SJCRH30 (cell line): ENCODE measurements around the genes GOLGA8K and FMN1.

GRCh38 chr15:31327743-31328818 is 1.4 kb downstream of the KLF13 start:
- RAMPAGE, long total RNA: no peak

DNA sequence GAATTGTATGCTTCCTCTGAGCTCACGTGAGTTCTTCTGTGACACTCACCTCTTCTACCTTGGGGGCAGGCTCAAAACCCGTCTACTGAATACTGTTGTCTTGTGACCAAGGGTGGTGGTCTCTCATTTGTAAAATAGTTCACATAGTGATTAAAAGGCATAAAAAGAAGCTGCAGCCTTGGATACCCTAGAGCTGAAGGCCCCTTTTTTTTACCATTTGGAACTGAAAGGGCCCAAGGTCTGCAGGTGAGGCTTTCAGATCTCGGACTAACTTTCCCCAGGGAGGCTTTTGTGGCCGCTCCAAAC is 2.1 kb downstream of the KLF13 start:
- RAMPAGE, long total RNA: no peak

GRCh38 chr15:31365458-31366247 is 39.0 kb downstream of the KLF13 start:
- RAMPAGE, long total RNA: no peak

DNA sequence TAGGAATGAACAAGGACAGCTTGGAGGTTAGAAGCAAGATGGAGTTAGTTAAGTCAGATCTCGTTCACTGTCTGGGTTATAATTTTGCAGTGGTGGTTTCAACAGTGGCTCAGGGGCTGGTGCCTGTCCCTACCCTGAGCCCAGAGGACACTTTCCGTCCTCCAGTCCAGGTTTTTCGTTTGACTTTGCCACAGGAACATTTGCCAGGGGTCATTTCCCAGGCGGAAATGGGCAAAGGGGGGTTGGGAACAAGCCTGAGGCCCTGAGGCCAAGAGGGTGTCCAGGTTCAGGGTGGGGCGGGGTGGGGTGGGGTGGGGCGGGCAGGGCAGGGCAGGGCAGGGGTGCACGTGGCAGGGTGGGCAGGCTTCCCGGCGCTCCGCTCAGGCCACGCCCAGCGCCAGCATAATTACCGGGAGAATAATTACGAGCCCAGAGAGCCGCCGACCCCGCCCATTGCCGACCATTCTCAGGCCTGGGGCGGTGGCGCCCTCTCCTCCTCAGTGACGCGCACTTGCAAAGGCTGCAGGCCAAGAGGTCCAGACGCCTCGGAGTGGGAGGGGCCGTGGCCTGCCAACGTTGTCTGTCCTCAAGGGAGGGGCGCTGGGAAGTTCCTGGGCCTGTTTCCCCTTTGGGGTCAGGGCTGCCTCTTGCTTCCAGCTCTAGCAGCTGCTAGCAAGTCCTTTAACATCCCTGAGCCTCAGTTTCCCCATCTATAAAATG is 70.5 kb downstream of the KLF13 start:
- RAMPAGE, long total RNA: no peak

- RAMPAGE, long total RNA: no peak
Measured at GRCh38 chr15:31471712-31472354, 145.2 kb downstream of the KLF13 start.

- RAMPAGE, long total RNA: no peak
Measured at GRCh38 chr15:31480690-31480995, 154.0 kb downstream of the KLF13 start.

DNA sequence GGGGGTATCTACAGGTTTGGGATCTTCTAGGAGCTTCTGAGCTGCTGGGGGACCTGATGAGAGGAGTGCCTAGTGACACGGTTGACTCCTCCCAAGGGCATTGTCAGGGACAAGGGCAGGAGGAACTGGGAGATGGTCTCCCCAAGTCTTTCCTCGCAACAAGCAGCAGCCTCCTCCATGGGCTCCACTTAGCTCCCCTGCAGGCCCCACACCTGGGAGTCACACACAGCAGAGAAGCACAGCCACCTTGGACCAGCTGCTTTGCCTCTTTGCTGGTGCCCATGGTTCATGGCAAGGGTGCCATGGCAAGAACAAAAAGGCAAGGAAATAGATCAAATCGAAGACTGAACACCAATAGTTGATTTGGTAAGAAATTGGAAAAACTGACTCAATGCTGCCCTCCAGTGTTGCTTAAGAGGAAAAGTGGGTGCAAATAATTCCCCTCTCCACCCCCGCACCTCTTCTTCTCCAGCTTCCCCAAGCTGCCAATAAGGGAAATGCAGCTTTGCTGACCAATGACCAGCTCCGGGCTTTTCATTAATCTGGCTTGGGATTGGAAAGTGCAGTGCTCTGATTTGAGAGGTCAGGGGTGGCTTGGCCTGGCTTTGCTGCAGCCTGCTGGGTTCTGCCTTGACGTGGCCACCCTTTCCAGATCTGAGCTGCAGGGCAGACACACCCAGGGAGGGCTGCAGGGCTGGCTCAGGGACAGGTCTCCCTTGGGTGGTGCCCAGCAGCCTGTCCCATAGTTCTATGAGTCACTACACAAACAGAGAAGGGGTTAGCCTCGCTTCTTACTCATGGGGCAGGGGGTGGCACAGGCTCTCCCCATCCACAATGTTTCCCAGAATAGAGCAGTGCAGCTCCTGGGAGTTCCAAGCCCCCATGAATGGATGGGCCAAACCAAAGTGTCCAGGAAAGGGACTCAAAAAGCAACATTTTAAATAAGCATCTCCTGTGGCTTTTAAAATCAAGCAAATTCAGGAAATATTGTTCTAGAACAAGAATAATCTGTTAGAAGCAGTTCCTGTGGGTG is 162.0 kb downstream of the KLF13 start:
- RAMPAGE, long total RNA: no peak

- RAMPAGE, long total RNA: no peak
Measured at GRCh38 chr15:31504335-31504746, 177.7 kb downstream of the KLF13 start.

GRCh38 chr15:32029390-32029688 is 976 bp upstream of the CHRNA7 start:
- RAMPAGE, long total RNA: no peak

DNA sequence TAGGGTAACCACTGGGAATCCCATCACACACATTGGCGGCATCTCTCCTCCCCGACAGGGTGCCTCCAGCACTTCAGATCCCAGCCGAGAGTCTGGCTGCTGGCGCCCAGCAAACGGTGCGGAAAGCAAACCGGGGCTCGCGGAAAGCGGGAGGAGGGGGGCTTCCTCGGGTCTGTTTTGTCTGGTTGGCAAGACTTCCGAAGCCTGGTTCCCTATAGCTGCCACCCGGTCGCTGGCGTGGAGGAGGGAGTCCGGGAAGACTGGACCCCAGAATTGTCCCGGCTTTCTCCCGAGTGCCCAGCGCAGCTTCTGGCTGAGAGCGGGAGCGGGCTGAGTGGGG is 486 bp upstream of the CHRNA7 start:
- RAMPAGE, long total RNA: no peak

DNA sequence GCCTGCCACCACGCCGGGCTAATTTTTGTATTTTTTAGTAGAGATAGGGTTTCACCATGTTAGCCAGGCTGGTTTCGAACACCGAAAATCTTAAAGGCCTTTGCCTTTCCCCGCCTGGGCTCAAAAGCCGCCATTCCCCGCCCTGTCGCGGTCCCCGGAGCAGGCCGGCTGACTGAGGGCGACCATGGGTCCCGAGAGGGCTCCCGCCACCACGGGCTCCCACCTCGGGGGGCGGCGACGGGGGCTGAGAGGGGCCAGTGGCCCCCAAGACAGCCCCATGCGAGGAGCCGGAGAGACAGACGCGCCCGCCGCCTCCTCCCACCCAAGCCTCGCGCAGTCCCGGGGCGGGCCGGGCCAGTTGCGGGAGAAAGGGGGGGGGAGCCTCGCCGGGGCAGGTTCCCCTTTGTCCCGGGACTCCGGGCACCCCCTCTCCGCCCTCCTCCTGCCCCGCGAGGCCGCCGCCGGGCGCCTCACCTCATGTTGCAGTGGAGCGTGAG is 60.9 kb downstream of the GOLGA8K start:
- RAMPAGE, long total RNA: no peak

DNA sequence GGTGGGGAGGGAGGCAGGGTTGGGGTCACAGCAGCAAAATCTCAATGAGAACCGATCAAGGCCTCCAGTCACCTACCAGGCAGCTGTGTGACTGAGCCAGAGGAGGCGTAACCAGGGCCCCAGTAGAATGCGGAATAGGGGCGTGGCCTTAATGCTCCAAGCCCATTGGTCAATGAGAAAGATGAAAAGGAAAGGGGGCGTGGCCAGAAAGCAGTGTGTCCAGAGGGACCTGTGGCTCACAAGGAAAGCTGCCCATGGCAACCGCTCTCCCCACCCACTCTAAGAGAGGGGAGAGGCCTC is at the start of gene GOLGA8K:
Gene GOLGA8K (minus strand): TSS at position 93 of the 300 bp plus-strand sequence.
- RAMPAGE, long total RNA: no peak

GRCh38 chr15:32671973-32672397 is 30.5 kb downstream of the SCG5 start:
- RAMPAGE, long total RNA: no peak

DNA sequence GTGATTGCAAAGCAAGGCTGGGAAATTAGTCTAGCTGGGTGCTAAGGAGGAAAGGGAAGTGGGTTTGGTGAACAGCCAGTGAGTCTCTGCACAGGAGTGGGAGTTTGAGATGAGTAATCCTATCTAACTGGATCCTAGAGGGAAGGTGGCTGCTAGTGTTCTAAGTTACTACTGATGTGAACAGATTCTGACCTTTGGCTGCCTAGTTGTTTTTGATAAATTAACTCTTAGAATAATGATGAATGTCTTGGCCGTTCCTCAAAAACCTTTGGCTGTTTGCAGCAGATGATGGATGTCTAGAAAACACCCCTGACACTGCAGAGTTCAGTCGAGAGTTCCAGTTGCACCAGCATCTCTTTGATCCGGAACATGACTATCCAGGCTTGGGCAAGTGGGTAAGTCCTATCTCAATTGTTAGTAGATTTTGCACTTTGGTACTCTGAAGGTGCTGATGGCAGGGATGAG is 33.5 kb upstream of the GREM1 start:
- RAMPAGE, long total RNA: no peak

DNA sequence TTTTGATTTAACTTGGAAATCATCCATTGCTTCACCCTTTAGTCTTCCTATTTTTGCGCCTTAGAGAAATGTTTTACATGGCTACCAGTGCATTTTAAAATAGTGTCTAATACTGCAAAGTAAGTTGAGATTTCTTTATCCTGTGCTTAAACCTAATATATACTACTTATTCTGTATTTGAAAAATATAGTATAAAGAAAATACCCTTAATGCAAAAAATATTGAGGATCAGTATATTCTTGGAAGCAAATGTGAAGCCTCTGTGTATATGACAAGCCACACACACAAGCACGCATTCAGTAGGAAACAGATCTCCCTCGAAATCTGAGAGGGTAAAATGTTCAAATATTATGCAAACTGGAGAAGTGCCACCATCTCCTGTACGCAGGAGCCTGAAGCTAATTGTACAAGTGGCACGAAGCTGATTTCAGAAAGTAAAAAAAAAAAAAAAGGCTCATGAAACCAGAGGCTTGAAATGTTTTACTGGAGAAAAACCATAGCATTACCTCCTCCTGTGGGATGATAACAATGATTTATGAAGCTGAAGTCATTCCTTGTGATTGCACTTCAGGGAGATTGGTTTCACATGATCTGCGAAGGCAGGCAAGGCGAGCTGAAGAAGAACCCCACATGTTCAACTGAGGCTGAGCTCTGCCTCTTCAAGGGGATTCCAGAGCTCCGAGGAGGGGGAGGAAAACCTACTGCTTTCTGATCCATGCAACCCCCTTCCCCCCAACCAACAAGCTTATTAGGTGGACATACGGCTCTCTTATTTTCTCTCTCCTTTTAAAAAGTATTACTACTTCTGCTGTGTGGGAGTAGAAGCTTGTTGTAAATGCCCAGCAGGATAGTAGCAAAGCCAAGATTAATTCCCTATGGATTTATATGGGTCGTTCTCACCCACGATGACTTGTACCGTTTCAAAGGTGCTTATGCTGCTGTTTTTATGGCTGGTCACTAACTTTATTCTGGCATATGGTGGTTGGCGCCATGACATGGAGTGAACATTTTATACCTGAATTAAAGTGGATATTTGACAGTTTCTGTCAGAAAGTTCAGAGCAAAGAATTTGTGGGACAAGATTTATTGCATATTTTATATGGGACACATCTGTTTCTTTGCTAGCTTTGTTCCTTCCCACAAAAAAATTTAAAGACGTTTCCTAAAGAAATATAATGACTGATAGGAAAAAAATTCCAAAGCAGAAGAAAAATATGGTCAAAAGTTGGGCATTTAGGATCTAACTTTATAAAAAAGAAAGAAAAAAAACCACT is 101.1 kb downstream of the GREM1 start:
- RAMPAGE, long total RNA: no peak

DNA sequence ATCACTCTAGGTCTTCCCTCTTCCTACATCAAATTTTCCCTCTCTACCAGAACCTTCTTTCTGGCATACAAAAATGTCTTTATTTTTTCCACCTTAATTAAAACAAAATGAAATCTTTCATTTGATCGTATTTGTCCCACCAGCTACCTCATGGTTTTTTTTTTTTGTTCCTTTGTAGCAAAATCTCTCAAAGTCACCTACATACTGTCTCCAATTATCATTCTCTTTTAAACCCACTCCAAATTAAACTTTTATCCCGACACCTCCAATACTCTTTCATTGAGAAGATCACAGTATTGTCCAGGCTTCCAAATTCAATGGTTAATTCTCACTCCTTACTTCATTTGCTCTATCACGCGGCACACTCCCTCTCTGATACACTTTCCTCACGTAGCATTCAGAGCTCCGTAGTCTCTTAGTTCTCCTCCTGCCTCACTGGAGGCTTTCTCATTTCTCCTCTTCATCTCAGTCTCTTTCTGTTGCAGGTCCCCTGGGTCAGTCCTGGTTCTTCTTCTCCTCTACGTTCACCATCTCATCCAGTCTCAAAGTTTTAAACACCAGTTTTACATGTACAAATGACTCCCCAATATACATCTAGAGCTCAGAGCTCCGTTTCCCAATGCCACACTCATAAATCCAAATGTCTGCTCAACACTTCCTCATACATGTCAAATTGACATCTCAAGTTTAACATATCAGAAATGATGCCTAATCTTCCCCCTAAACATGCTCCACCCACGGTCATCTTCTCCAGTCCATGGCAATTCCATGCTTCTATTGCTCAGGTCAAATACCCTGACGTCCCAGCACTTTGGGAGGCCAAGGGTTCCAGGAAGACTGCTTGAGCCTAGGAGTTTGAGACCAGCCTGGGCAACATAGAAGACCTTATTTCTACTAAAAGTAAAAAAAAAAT is 160.7 kb downstream of the FMN1 start:
- RAMPAGE, long total RNA: no peak

- RAMPAGE, long total RNA: no peak
Measured at GRCh38 chr15:33135399-33135952, 59.0 kb downstream of the FMN1 start.

- RAMPAGE, long total RNA: no peak
Measured at GRCh38 chr15:33194628-33195641, at the start of gene FMN1. TSS of gene FMN1 (minus strand) at chr15:33194714.

DNA sequence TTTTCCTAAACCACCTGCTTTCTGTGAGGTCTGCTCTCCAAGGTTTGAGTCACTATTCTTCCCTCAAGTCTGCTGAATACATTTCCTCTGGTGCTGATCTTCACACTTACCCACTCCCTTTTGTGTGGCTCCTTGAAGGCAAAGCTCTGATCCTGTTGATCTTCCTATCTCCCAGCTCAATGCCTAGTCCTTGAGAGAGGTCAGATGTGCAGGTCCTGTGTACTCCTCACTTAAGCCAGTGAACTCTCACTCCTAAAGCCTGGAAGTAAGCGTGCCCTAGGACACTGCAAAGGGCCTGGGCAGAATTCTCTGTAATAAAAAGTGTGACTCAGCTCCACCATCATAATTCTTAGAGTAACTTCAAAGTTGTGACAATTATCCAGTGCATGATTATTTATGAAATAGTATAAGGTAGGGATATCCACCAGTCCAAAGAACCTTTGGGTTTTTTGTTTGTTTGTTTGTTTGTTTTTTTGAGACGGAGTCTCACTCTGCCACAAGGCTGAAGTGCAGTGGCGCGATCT is 112.0 kb upstream of the CHRM5 start:
- RAMPAGE, long total RNA: no peak

- RAMPAGE, long total RNA: no peak
Measured at GRCh38 chr15:34038218-34038888, 651 bp downstream of the AVEN start.